Measurements from ENCODE around the genes OMG and RAB11FIP4.

GRCh38 chr17:29649348-29649850 is 26.7 kb upstream of the CORO6 start:
- RRBS = no CpG with 5 or more reads among the region's 5 CpGs
CAGE:
- cytosol, long polyA plus RNA = no peak
- long polyA plus RNA = no peak
- nucleus, long polyA plus RNA = no peak

DNA sequence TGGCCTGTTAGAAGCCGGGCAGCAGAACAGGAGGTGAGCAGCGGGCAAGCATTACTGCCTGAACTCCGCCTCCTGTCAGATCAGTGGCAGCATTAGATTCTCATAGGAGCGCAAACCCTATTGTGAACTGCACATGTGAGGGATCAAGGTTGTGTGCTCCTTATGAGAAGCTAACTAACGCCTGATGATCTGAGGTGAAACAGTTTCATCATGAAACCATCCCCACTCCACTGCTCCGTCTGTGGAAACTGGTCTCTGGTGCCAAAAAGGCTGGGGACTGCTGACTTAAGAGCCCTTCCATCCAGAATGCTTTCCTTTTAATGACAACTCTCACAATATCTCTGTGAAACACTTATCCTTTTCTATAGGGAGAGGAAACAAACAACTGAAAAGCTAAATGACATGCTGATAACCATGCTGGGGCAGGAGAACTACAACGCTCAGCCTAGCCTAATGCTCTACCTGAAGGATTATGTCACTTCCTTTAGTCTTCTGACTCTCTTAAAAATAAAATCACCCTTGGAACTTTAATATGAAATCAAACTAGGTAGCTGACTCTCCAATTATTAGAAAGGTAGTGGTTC is 44.8 kb upstream of the CORO6 start:
- RRBS = no CpG with 5 or more reads among the region's 7 CpGs
CAGE:
- cytosol, long polyA plus RNA = no peak
- long polyA plus RNA = no peak
- nucleus, long polyA plus RNA = no peak

DNA sequence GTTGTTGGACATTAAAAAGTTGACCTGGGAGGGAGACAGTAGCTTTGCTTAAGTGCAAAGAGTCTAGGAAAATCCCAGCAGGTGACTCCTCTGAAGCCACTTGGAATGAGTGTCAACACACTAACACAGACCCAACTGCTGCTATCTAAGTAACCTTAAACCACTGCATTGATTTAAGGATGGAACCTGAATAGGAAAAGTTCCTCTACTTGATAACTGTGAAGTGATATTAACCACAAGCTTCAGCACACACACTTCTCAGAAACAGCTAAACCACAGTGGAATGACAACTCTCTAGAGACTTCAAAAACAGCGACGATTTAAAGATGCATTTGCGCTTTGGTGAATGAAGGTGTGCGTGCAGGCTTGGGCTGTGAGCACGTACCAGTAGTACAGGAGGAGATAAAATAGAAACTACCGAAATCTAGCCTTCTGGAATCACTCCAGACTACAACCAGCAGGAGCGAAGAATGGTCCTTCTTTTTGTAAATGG is 137.6 kb upstream of the CORO6 start:
- RRBS = no CpG with 5 or more reads among the region's 7 CpGs
CAGE:
- cytosol, long polyA plus RNA = no peak
- long polyA plus RNA = no peak
- nucleus, long polyA plus RNA = no peak

DNA sequence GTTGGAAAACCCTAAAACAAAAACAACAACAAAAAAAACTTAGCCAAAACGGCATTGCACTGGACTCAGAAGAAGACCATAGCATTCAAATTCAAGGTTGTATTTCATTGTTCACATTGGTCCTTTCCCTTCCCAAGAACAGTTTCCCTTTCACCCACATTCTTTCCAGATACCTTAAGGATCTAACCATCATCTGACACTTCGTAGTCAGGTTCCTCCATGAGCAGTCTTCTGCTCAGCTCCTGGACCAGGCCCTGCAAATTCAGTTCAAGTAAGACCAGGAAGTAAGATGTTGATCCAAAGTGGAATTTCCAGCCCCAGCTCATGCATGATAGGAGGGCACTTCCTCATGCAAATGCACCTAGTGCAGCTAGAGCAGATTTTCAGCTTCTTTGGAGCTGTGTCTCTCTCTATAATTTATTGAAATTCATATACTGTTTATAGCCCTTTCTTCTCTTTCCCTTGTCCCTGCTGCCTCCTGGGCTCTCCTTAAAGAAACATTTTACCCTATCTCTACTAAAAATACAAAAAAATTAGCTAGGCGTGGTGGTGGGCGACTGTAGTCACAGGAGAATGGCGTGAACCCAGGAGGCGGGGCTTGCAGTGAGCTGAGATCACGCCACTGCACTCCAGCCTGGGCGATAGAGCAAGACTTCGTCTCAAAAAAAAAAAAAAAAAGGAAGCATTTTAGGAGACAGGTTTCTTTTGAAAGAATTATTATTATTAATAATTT is 94.6 kb downstream of the SSH2 start:
- RRBS = no CpG with 5 or more reads among the region's 9 CpGs
CAGE:
- cytosol, long polyA plus RNA = no peak
- long polyA plus RNA = no peak
- nucleus, long polyA plus RNA = no peak

CAGE:
- cytosol, long polyA plus RNA = no peak
- long polyA plus RNA = no peak
- nucleus, long polyA plus RNA = no peak
Observed at GRCh38 chr17:30177977-30178423, 57.5 kb downstream of the SLC6A4 start.

DNA sequence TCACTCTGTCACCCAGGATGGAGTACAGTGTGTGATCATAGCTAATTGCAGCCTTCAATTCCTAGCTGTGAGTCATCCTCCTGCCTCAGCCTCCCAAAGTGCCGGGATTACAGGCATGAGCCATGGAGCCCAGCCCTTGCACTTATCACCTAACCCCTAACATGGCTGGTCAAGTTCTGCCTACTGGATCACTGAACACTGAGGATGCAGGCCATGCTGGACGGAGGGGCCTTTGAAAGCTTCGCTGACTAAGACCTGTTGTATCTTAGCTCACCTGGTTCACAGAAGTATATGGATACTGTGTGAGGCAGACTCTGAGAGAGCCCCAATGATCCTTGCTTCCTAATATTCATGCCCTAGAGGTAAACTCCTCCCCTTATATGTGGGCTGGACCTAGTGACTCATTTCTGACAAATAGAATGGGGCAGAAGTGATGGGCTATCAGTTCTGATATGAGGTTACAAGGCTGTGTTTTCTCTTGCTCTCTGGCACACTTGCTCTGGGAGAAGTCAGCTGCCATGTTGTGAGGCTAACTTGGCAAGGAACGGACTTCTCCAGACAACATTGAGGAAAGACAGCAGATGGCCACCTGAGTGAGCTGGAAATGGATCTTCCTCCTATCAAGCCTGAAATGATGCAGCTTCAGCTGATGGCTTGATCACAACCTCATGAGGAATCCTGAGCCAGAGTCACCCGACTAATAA is 11.8 kb upstream of the TMIGD1 start:
- RRBS = no CpG with 5 or more reads among the region's 5 CpGs
CAGE:
- cytosol, long polyA plus RNA = no peak
- long polyA plus RNA = no peak
- nucleus, long polyA plus RNA = no peak

- RRBS = no CpG with 5 or more reads among the region's 2 CpGs
CAGE:
- cytosol, long polyA plus RNA = no peak
- long polyA plus RNA = no peak
- nucleus, long polyA plus RNA = no peak
Observed at GRCh38 chr17:30420580-30421279, 42.0 kb downstream of the CPD start.

- RRBS = no CpG with 5 or more reads among the region's 4 CpGs
CAGE:
- cytosol, long polyA plus RNA = no peak
- long polyA plus RNA = no peak
- nucleus, long polyA plus RNA = no peak
Observed at GRCh38 chr17:30449375-30449881, 27.8 kb upstream of the GOSR1 start.

DNA sequence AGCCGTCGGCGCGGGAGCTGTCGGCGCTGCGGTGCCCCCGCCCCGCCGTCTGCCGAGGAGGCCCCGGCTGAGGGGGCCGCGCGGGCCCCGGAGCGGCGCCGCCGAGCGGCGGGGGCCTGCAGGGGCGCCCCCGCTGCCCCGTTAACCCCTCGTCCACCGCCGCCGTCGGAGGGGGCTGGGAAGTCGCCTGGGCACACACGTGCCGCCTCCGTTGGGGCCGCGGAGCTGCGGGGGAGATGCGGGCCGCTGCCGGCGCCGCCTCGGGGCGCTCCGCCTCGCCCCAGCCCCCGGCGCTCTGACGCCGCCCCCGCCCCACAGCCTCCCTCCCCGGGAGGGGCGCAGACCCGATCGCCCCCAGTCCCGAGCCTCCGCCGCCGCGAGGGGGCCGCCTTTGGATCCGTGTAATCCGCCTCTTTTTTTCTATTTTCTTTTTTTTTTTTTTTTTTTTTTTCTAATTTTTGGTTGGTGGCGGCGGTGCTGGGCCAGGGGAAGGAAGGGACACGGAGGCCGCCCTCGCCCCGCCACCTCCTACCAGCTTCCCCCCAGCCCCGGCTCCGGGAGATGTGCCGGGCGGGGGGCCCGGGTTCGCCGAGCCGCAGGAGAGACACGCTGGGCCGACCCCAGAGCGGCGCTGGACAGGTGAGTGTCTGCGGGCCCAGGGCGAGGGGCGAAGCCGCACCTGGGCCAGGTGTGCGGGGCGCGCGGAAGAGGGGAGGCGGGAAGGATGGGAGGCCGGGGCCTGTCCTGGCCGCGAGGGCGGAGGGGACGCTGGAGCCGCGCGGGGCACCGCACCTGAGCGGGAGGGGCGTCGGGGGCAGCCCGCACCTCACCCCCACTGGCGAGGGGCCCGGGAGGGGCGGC is 115.1 kb downstream of the CRLF3 start:
- RRBS = no CpG with 5 or more reads among the region's 106 CpGs
CAGE:
- cytosol, long polyA plus RNA = no peak
- long polyA plus RNA = no peak
- nucleus, long polyA plus RNA = no peak

DNA sequence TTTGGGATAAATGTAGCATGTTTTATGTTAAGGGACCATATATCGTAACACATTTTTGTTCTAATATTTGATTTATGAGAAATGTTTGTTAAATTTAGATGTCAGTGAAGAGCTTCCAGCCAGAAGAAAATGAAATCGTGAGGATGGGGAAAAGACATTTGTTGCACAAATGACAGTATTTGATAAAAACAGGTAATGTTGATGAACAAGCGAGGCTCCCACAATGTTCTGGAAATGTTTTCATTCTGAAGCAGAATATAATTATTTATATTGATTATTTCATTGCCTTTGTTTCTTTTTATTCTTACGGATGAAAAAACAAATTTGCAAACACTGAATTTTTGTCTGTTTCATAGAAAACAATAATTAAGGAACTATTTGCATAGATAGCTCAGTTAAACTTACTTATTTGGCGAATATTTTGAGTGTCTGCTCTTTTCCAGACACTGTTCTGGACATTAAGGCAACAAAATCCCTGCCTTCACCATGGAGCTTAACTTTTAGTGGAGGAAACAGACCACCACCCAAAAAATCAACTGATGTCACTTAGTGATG is 54.6 kb downstream of the CRLF3 start:
- RRBS = no CpG with 5 or more reads among the region's 5 CpGs
CAGE:
- cytosol, long polyA plus RNA = no peak
- long polyA plus RNA = no peak
- nucleus, long polyA plus RNA = no peak

DNA sequence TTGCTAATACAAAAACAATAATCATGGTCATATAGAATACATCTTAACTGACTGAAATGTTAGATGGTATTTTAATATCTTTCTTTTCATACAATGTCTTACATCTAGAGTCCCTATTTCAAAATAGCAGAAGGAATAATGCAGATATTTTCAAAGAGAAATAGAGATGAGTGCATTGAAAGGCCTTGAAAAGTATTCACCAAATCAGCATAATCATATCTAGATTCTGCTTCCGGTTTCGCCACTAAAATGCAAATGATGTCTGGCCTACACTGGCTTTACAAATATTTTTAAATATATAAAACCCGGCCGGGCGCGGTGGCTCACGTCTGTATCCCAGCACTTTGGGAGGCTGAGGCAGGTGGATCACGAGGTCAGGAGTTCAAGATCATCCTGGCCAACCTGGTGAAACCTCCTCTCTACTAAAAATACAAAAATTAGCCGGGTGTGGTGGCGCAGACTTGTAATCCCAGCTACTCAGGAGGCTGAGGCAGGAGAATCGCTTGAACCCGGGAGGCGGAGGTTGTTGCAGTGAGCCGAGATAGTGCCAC is 1.6 kb downstream of the CRLF3 start:
- RRBS = 92% methylated on average over 3 of the region's 14 CpGs
CAGE:
- cytosol, long polyA plus RNA = no peak
- long polyA plus RNA = no peak
- nucleus, long polyA plus RNA = no peak

GRCh38 chr17:30939021-30939711 is 17.4 kb downstream of the ADAP2 start:
- RRBS = no CpG with 5 or more reads among the region's 15 CpGs
CAGE:
- cytosol, long polyA plus RNA = no peak
- long polyA plus RNA = no peak
- nucleus, long polyA plus RNA = no peak

DNA sequence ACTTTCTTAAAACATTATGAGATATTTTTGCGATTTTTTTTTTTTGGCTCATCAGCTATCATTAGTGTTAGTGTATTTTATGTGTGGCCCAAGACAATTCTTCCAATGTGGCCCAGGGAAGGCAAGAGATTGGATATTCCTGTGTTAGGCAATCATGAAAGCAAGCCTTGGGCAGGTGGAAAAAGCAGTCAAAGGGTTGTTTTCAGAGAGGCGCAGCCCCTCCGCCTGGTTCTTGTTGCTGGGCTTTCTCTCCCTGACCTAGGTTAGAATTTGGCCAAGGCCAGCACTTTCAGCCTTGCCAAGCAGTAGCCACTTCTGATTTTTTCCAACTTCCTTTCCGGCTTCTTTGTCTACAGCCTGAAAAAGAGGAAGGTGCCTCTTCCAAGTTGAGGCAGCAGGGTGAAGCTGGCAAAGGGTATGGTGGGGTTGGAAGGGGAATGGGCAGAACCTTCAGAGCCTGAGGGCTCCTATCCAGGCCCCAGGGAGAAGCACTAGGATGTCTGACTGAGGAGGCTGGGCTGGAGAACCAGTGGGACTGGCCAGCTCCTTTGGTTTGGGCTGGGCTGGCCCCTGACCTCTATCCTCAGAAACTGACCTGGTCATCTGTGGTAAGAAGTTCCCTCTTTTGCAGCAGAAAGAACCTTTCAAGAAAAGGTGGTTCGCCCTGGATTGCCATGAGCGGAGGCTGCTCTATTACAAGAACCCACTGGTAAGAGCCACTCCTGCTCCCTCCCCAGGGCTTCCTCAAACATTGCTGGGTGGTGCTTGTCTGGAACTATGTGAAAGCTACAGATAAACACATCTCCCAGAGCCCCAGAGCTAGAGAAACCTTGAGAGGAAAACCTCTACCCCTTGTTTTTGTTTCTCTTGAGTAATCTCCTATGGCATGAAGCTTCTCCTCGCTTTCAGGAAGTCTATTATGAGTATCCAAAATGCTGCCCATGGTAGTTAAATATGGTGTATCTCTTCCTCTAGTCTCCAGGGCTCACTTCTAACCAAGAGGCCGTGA is 16.7 kb upstream of the RNF135 start:
- RRBS = no CpG with 5 or more reads among the region's 8 CpGs
CAGE:
- cytosol, long polyA plus RNA = no peak
- long polyA plus RNA = no peak
- nucleus, long polyA plus RNA = no peak

- RRBS = no CpG with 5 or more reads among the region's 11 CpGs
CAGE:
- cytosol, long polyA plus RNA = no peak
- long polyA plus RNA = no peak
- nucleus, long polyA plus RNA = no peak
Observed at GRCh38 chr17:30991169-30991534, 20.3 kb downstream of the RNF135 start.

DNA sequence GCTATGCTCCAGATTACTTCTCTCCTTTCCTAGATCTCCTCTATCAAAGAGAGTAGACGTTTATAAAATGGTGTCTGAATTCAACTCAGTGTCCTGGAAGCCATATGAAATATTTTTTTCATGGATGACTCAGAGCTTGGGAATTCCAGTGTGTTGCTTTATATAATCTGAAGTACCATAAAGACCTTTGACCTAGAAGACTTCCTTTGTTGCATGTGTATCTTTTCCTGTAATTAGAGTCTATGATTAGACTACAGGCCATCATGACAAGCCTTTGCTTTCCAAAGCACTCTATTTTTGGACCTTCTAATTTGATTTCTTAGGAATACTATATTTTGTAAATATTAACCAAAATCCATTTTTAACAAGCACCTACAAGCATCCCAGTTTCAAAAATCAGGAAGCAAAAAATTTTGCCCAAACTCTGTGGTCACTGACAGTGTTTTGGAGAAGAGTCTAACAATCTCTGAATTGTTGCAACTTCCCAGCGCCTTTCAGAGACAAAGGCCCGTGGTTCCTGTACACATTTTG is 26.9 kb upstream of the NF1 start:
- RRBS = no CpG with 5 or more reads among the region's 3 CpGs
CAGE:
- cytosol, long polyA plus RNA = no peak
- long polyA plus RNA = no peak
- nucleus, long polyA plus RNA = no peak

GRCh38 chr17:31094415-31094836 is 351 bp upstream of the NF1 start:
- RRBS = 6% methylated on average over 4 of the region's 25 CpGs
CAGE:
- cytosol, long polyA plus RNA = no peak
- long polyA plus RNA = no peak
- nucleus, long polyA plus RNA = no peak

DNA sequence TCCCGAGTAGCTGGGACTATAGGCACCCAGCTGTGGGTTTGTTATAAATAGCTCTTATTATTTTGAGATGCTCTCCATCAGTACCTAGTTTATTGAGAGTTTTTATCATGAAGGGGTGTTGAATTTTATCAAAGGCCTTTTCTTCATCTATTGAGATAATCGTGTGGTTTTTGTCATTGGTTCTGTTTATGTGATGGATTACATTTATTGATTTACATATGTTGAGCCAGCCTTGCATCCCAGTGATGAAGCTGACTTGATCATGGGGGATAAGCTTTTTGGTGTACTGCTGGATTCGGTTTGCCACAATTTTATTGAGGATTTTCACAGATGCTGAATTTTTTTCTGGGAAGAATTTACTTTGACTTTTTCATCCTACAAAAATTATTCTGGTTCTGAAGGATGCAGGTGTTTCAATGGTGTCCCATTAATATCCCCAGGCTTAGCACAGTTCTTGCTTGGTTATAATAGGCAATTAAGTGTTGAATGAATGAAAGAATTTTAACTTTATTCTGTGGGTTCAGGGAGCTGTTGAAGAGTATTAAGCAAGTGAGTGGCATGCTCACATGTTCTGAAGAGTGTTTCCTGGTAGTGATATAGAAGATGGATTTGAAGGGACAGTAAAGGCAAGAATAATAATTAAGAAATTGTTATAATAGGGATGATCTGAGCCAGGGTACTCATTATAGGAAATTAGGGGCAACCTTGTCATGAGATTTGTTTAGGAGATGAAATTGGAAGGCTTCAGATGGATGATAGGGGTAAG is 26.9 kb downstream of the NF1 start:
- RRBS = no CpG with 5 or more reads among the region's 3 CpGs
CAGE:
- cytosol, long polyA plus RNA = no peak
- long polyA plus RNA = no peak
- nucleus, long polyA plus RNA = no peak

GRCh38 chr17:31273362-31273989 is 23.6 kb downstream of the OMG start:
- RRBS = no CpG with 5 or more reads among the region's 2 CpGs
CAGE:
- cytosol, long polyA plus RNA = no peak
- long polyA plus RNA = no peak
- nucleus, long polyA plus RNA = no peak

DNA sequence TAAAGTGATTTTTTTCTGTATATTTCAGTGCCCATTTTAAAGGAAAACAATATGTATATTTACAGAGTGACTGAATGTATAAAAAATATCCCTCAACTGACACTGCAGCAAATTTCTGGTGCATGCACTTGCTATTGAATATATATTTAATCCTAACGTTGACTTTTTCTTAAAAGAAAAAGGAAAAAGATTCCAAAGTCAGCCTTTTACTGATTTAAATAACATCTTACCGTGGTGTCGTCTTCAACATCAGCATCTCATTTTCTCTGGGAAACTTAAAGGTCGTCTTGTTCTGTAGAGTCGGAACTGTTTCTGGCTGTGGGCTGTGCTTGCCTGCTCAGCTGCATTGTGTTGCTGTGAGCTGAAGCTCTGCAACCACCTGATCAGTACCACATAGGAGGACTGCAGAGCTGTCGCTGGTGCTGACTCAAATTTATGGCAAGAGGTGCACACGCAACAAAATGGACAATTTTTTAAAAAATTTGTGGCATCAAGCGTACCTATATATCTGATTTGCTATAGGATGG is at the start of gene OMG:
OMG (minus strand) TSS at position 314 of the 527 bp plus-strand sequence.
- RRBS = no CpG with 5 or more reads among the region's 8 CpGs
CAGE:
- cytosol, long polyA plus RNA = no peak
- long polyA plus RNA = no peak
- nucleus, long polyA plus RNA = no peak

- RRBS = 2% methylated on average over 44 of the region's 102 CpGs
CAGE:
- cytosol, long polyA plus RNA = no peak
- long polyA plus RNA = no peak
- nucleus, long polyA plus RNA = no peak
Observed at GRCh38 chr17:31391379-31392077, at the start of gene RAB11FIP4. TSS of gene RAB11FIP4 (plus strand) at chr17:31391675.

Data from IMR-90 (cell line).